SEM (cell line): ENCODE measurements around the gene C20orf203.

GRCh38 chr20:31967366-31967751 is 592 bp upstream of the XKR7 start:
- PRO-cap = no peak

GRCh38 chr20:32031346-32032011 is 20.6 kb upstream of the HCK start:
- PRO-cap = no peak

- PRO-cap = no peak
These were observed 3.0 kb downstream of the HCK start for GRCh38 chr20:32054939-32055533.

- PRO-cap = no peak
These were observed 39.1 kb downstream of the PLAGL2 start for GRCh38 chr20:32168400-32168876.

GRCh38 chr20:32184675-32185476 is 22.7 kb downstream of the PLAGL2 start:
- PRO-cap = no peak

DNA sequence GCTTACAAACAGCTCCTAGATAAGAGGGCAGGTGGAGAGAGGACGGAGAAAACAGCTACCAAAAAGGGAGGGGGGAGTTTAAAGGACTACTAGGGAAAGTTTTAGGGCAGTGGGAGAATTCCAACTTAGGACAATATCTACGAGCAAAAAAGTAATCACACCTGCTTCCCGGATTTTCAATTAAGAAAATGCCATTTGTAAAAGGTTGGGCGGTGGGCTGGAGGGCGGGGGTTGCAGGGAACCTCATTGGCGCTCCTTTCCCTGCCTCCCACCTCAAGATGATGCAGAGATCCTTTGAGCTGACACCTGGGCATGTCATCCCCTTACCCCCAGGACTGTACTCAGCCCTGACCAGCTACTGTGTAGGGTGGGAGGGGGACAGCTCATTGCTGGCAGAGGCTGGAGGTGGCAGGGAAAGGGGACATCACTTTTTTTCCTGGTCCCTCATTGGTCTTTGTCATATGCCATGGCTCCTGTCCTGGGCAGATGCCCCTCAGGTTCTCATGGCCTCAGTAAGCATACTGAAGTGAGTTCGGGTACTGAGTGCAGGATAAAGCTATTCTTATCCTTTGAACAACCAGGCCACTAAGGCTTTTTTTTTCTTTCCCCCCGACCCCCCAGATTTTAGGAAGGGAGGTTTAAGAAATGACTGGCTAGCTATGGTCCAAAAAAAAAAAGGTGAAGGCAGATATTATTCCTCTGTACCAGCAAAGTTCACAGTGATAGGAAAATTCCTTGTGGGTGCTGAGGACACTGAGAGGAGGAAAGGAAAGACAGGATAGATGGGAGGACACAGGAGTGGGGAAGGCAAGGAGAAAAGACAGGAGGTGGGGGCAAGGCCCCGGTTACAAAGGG is 14.1 kb downstream of the PLAGL2 start:
- PRO-cap = no peak

- PRO-cap = no peak
These were observed 11.5 kb downstream of the PLAGL2 start for GRCh38 chr20:32195763-32196694.

- PRO-cap = no peak
These were observed 502 bp downstream of the PLAGL2 start for GRCh38 chr20:32206933-32207549.

GRCh38 chr20:32358943-32359579 is 930 bp downstream of the ASXL1 start:
- PRO-cap = bidirectional peak, plus-strand start at chr20:32358987, minus-strand start at chr20:32358853; bidirectional peak, plus-strand start at chr20:32359287, minus-strand start at chr20:32359064

GRCh38 chr20:32363315-32364146 is 5.4 kb downstream of the ASXL1 start:
- PRO-cap = no peak

GRCh38 chr20:32364480-32365237 is 6.5 kb downstream of the ASXL1 start:
- PRO-cap = no peak

GRCh38 chr20:32428060-32428549 is 70.0 kb downstream of the ASXL1 start:
- PRO-cap = no peak

GRCh38 chr20:32477918-32478498 is 107.1 kb downstream of the NOL4L start:
- PRO-cap = no peak

DNA sequence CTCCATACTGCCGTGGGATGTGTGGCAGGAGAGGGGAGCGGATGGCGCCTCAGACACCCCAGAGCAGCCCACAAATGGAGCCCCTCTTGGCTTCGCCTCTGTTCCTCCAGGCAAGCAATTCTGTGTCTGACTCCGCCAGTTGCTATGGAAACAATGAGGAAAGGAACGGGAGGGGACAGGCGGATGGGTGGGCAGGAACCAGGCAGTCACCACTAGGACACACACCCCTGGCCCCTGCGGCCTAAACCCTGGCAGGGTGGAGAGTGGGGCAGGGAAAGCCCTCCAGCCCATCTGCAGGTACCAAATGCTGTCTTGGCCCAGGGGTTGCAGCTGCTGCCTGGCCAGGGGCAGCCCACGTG is 66.6 kb downstream of the NOL4L start:
- PRO-cap = no peak

- PRO-cap = no peak
These were observed at the start of gene C20orf203 for GRCh38 chr20:32673912-32674186. Gene C20orf203 (minus strand): TSS chr20:32673941.

- PRO-cap = no peak
These were observed 34.4 kb upstream of the C20orf203 start for GRCh38 chr20:32708029-32708613.

GRCh38 chr20:32743810-32744382 is 629 bp upstream of the COMMD7 start:
- PRO-cap = bidirectional peak, plus-strand start at chr20:32743886, minus-strand start at chr20:32743947

- PRO-cap = no peak
These were observed 2.3 kb downstream of the DNMT3B start for GRCh38 chr20:32764108-32765224.

DNA sequence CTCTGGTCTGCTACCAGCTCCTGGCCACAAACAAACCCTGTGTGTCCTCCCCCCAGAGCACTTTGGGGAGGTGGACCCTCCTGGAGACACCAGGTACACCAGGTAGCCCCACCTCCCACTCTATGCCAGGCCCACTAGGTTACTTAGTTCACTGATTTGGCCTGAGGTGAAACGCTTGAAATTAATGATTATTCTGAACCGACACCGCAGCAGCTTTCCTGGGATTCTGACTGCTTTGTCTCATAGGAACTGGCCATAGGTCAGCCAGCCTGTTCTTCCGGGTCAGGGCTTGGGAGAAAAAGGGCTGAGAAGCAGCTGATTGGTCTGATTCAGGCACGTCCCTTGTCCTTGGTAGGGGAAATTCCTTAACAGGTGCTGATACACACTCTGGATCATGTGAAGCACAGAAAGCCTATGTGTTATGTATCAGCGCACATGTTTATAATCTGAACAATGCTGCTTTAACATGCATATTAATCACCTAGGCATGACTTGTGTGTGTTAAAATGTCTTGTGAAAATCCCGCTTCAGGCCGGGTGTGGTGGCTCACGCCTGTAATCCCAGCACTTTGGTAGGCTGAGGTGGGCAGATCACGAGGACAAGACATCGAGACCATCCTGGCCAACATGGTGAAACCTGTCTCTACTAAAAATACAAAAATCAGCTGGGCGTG is 15.5 kb downstream of the DNMT3B start:
- PRO-cap = no peak

DNA sequence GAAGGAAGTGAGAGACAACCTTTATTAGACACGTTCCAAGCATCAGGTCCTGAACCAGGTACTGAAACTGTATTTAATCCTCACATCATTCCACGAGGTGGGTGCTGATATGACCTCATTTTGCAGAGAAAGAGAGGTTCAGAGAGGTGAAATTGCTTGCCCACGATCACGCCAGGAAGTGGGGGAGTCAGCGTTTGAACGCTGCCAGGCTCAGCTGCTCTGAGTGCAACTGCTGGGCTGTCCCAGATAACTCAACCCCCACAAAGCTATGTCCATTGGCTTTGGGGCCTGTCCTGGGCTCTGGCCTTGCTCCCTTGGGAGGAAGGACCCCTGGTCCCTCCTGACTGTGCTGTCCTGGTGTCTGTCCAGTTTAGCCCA is 38.7 kb downstream of the SUN5 start:
- PRO-cap = no peak